Mammary microvascular endothelial cell (primary cell): ENCODE data around the gene MAK.

GRCh38 chr6:10205842-10206221, 209.0 kb downstream of the TFAP2A start:
- RAMPAGE, long total RNA, result no peak

DNA sequence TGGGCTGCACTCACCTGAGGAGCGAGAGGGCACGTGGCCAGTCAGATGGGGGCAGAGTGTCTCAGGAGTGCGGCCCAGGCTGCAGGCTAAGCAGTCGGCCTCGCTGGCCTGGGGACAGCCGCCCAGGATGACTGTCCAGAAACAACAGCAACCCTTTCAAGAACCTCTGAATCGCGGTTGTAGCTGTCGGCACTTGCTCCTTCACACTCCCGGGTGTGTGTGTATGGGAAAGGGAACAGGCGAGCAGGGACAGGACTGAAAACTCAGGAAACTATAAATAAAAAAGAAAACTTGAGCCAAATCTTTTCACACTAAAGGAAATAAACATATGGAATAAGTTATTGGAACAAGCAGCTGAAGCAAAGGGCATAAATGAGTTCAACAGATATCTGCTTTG, 63.0 kb downstream of the TFAP2A start:
- RAMPAGE, long total RNA, result no peak

- RAMPAGE, long total RNA, result no peak
Measured at GRCh38 chr6:10355095-10355584, 59.7 kb downstream of the TFAP2A start.

DNA sequence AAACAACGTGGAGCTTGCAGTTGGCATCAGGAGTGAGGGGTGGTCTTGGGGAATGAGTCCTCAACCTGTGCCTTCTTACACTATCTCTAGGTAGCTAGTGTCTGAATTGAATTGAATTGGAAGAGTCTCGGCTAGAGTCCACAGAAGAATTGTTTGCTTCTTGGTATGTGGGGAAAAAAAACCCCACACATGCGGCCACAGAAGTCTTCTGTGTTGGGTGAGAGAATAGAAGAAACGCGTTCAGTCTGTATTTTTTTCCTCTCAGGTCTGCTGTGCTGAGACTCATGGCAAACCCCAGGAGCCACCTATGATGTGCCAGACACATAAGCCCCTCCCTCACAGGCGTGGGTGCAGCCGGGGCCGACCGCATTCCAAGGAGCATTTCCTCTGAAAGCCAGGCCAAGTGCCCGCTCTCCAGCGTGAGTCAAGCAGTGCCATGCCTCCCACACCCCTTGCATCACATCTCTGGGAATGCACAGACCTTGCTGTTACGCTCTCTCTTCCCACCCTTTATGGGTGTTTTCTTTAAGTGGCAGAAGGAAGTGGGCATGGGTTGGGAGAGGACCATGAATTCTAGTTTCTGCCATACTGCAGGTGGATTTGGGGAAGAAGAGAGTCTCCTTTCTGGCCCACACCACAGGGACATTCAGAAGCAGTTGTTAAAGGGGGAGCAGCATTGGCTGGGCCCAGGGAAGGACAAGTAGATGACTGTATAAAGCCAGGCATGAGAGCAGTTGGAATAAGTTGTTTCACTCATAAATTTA, 36.9 kb upstream of the TFAP2A start:
- RAMPAGE, long total RNA, result no peak

GRCh38 chr6:10539467-10540182, 18.5 kb downstream of the GCNT2 start:
- RAMPAGE, long total RNA, result no peak

DNA sequence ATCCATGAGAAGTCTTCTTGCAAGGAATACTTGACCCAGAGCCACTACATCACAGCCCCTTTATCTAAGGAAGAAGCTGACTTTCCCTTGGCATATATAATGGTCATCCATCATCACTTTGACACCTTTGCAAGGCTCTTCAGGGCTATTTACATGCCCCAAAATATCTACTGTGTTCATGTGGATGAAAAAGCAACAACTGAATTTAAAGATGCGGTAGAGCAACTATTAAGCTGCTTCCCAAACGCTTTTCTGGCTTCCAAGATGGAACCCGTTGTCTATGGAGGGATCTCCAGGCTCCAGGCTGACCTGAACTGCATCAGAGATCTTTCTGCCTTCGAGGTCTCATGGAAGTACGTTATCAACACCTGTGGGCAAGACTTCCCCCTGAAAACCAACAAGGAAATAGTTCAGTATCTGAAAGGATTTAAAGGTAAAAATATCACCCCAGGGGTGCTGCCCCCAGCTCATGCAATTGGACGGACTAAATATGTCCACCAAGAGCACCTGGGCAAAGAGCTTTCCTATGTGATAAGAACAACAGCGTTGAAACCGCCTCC, 35.5 kb downstream of the GCNT2 start:
- RAMPAGE, long total RNA, result no peak

- RAMPAGE, long total RNA, result no peak
Measured at GRCh38 chr6:10565876-10566468, 44.8 kb downstream of the GCNT2 start.

DNA sequence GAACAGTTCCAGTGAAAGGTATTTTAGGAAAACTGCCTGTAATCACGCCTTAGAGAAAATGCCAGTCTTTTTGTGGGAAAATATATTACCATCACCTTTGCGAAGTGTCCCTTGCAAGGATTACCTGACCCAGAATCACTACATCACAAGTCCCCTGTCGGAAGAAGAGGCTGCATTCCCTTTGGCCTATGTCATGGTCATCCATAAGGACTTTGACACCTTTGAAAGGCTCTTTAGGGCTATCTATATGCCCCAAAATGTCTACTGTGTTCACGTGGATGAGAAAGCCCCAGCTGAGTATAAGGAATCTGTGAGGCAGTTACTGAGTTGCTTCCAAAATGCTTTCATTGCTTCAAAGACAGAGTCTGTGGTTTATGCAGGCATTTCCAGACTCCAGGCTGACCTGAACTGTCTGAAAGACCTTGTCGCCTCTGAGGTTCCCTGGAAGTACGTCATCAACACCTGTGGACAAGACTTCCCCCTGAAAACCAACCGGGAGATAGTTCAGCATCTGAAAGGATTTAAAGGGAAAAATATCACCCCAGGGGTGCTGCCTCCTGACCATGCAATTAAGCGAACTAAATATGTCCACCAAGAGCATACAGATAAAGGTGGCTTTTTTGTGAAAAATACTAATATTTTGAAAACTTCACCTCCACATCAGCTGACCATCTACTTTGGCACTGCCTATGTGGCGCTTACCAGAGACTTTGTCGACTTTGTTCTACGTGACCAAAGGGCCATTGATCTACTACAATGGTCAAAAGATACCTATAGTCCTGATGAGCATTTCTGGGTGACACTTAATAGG, 65.2 kb downstream of the GCNT2 start:
- RAMPAGE, long total RNA, result no peak

DNA sequence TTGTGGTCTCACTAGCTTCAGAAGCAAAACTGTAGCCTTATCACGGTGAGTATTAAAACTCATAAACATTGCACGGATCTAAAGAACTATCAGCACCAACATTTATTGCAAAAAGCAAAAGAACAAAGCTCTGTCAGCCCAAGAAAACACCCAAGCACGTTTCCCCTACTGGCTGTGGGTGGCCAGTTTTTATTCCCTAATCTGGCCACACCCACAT, 3.5 kb upstream of the TMEM14C start:
- RAMPAGE, long total RNA, result no peak

DNA sequence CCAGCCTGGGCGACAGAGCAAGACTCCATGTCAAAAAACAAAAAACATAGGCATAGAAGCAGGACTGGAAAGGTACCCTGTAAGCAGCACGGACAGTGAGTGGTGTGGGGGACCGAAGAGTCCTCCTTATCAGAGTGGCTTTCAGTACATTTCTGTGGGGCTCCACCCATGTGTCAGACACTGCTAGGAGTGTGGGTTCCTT, 3.7 kb downstream of the TMEM14C start:
- RAMPAGE, long total RNA, result no peak

DNA sequence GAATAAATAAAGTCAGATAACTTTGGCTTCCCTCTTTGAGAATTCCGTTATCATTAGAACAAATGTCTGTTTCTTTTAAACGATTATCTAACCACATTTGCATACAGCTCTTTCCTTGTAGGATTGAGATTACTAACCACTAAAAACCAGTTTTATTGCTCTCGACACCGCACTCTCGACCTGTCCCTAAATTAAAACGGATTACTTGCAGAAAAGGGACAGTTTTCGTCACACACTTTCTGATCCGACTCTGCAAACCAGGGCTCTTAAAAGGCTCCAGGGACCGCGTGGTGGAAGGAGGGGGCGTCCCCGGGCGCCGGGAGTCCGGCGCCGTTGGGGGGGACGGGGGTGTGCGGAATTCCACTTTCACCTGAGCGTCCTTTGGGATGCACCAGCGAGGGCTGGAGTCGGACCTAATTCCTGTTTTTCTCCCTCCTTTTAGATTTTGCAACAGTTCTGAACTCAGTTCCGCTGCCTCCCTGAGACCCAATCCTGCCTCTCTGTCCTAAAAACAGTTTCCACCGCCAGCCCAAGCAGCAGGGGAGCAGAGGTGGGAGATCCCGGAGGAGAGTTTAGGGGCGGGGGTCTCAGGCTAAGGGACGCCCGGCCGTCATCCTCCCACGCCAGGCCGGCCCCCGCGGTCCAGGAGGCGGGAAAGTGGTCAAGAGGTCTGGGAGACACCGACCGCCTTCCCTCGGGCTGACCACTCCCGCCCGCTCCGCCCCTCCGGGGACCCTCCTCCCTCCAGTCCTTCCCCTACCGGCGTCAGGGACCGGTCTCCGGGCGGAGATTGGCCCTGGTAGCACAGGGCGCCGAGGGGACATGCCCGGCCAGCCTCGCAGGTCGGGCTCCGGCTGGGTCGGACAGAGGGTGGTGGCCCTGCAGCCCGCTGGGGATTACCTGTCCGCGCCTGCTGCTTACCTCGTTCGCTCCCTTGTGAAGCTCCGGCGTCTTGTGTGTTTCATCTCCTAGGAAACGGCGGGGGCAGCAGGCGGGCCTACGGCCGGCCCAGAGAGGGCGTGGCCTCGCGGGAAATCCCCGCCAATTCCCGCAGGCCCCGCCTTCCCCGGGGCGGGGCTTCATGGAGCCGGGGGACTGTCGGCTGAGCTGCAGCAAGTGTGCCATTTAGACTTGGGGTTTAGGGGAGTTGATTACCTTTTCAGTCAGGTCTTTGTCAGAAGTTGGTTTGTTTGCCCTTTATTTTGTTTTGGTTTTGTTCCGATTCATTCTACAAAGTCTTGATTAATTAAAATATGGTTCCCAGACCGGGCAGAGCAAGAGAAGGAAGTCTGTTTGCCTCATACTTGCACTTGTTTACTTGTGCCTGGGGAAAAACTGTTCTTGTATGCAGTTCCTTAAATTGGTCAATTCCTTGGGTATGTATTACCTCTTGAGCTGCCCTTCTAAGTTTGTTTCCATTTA, at the start of gene MAK:
TSS of gene MAK (minus strand) at position 958 of the 1,422 bp plus-strand sequence.
- RAMPAGE, long total RNA, result no peak

DNA sequence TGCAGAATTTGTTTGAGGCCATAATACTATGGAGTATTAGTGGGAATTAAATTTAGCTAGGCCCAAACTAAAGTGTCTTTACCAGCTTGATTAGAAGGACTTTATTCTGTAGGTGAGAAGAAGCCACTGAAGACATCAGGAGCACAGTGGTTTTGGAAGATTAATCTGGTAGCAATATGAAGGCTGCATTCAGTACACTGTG, 68.3 kb downstream of the ELOVL2 start:
- RAMPAGE, long total RNA, result no peak

- RAMPAGE, long total RNA, result no peak
Measured at GRCh38 chr6:11067486-11067919, 23.4 kb upstream of the ELOVL2 start.

DNA sequence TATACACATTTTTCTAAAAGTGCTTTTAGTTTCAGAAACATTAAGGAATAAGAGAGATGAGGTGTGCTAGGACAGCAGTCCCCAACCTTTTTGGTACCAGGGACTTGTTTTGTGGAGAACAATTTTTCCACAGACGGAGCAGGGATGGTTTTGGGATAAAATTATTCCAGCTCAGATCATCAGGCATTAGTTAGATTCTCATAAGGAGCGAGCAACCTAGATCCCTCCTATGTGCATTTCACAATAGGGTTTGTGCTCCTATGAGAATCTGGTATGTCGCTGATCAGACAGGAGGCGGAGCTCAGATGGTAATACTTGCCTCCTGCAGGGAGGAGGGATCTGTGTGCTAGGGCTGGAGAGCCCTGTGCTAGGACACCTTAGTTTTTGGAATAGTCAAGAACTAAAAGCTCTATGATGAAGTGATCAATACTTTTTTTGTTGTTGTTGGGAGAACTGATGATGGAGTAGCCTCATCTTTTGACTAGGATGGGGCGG, 2.5 kb downstream of the SMIM13 start:
- RAMPAGE, long total RNA, result no peak

GRCh38 chr6:11184863-11185803, 47.3 kb downstream of the NEDD9 start:
- RAMPAGE, long total RNA, result no peak

DNA sequence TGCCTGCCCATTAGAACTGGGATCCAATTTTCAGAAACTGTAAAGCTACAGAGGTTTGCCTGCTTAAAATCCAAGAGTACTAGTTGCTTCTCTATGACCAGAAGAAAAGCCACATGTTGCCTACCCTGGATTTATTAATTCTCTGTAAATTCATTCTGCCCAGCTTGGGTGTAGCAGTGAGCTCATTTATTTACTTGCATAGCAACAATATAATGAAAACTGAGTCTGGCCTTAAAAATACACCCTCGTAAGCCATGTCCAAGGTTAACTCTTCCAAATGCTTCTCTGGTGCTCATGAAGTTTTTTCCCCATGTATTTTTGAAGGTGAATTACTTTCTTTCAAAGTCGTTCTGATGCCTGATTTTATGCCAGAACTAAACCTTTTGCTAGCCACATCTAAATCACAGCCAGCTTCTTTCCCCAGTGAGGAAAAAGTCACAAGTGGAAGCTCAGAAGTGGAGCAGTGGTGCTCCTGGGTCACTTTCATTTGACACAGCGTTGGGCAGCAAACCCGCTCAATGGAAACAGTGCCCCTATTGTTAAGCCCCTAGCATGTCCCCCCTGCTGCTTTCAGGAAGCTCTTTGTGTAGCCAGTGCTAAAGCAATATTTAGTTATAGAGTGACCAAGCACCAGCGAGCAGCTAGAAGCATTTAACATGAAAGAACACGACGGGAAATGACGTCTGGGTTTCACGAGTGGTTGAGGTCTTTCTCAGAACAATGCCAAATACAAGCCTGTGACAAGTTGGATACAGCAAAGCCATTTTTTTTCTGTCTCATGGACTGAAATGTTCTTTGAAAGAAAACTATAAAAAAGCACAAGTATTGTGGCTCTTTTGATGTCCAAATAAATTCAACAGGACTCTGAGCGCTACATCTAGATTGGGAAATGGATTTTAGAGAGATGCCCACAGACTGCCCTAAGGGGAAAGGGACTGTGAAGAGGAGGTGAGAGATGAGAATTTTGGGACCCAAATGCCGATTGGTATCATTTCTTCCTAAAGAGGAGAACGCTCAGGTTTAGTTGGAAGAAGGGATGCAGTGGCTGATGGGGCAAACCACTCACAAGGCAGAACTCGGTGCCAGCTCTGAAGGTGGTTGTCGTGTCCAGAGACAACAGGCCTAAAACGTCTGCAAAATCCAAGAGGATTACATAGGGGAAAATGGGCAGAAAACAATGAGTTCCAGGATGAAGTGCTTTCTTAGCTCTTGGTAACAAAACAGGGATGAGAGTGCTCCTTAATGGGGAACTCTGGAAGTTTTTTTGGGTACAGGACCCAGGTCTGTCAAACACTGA, 29.5 kb downstream of the NEDD9 start:
- RAMPAGE, long total RNA, result no peak

DNA sequence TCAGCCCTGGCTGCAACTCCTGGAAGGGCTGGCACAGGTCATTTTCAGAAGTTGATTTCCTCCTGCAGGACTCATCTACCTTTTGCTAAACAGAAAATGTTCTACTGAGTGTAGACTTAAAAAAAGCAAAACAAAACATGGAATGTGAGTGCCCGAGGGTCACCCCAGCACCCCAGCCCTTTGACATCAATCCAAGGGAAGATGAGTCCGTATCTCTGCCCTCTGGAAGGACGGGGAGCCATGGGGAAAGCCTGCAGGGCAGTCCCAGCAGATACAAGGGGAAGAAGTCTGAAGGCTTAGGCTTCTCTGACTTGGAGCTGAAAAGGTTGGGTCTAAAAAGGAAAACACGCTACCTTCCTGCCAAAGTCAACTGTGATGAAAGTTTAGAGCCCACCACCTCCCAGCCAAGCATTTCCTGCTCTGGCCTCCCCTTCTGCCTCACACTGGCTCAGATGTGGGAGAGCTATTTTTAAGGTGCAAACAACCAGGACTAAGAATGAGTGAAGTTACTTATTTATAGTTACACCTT, 21.4 kb downstream of the NEDD9 start:
- RAMPAGE, long total RNA, result no peak

DNA sequence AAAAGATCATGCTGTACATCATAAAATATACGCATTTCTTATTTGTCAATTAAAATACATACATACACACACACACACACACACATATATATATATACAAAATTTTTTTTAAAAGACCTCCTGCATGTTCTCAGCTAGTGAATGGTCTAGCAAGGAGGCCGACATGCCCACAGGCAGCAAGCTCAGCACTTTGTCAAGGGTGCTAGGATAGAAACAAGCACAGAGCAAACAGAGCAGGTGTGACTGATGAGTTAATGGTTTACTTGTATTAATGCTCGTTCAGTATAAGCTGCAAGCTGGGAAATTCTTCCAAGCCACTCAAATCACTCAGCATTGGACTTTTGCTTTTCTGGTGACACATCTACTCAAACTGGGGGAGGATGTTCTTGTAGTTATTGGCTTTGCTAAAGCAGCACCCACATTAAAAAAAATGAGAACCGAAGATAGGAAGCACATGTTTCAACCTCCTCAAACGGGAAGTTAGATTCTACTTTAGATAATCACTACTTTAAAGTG, 43.1 kb upstream of the NEDD9 start:
- RAMPAGE, long total RNA, result no peak

DNA sequence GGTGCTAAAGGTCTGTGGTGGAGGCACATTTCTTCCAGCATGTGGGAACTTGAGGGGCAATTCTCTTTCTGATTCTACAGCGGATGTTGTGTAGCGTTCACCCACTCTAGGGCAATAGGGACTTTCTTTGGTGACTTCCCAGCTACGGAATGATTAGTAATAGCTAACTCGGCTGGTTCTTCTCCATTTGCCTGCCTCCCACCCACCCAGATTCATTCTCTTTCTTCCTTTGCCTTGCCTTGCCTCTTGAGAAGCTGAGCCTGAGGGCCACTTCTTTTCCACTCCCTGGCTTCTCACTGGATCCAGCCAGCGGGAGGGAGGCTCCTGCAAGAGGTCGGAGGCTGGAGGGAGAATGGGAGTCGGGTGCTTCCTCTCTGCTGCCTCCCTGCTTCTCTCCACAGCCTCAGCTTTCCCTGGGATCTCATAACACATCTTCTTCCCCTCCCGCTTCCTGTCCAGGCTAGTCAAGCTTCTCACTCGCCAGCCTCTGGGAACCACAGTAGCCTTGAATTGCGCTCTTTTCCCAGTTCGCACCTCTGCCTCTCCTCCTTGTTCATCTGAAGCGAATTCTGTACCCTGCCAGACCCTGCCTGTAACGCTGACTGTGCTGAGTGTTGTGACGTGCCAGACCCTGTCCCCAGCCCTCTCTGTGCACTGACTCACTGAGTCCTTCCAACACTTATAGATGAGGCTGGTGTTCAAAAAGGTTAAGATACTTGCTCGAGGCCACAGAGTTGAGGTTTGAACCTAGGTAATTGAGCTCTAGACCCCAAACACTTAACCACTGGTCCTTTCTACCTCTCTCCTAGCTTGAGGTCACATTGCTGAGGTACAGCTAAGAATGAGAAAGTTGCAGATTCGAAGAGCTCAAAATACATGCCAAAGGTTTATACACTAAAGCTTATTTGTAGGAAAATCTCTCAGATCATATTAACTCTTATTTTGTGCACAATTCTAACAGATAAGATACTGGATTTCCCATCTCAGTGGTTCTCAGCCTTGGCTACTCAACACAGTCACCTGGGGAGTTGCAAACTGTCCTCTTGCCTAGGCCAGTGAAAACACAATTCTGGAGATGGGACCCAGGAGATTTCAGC, 45.6 kb upstream of the NEDD9 start:
- RAMPAGE, long total RNA, result no peak

GRCh38 chr6:11296987-11297416, 64.5 kb upstream of the NEDD9 start:
- RAMPAGE, long total RNA, result no peak